Neural crest cell (in vitro differentiated cells): ENCODE data around the genes PSPC1 and ZMYM2.

- PRO-cap, result no peak
Observed at GRCh38 chr13:18609402-18609637, 572.3 kb downstream of the TUBA3C start.

DNA sequence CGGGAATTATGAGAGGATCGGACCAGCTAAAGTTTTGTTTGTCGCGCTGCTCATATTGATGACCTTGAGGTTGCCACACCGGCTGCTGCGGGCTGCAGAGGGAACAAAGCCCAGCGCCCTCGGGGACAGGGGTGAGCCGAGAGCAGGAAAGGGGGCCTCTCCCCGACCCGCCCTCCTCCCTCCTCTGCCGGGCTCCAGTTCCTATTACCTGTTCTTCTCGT, 162.7 kb upstream of the TUBA3C start:
- PRO-cap, result unidirectional peak, plus-strand start at position 76 of the sequence

GRCh38 chr13:19759034-19759538, 23.7 kb downstream of the PSPC1 start:
- PRO-cap, result no peak

DNA sequence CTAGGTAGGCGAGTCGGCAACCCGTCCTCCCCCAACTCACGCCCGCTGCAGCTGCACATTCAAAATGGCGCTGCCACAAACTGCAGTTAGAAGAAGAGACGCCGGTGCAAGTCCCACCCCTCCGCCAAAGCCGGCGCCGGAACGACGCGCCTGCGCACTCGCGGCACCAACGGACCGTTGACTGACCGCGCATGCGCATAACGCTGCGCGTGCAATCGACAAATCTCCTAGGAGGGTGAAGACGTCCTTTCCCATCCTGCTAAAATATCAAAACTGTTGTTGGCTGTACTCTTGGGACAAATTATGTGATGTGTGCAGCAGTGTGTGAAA, at the start of gene PSPC1:
PSPC1 (minus strand) TSS at position 69 of the 330 bp plus-strand sequence.
- PRO-cap, result bidirectional peak, plus-strand start at position 212 of the sequence, minus-strand start at position 66 of the sequence

- PRO-cap, result bidirectional peak, plus-strand start at chr13:19958745, minus-strand start at chr13:19958434; bidirectional peak, plus-strand start at chr13:19959024, minus-strand start at chr13:19959001
Observed at GRCh38 chr13:19958654-19959130, at the start of gene ZMYM2. Gene ZMYM2 (plus strand): TSS chr13:19958727.

- PRO-cap, result no peak
Observed at GRCh38 chr13:20127163-20127496, 33.7 kb downstream of the GJA3 start.

- PRO-cap, result bidirectional peak, plus-strand start at chr13:20127940, minus-strand start at chr13:20127855; bidirectional peak, plus-strand start at chr13:20128117, minus-strand start at chr13:20128101; bidirectional peak, plus-strand start at chr13:20128216, minus-strand start at chr13:20128191; bidirectional peak, plus-strand start at chr13:20128584, minus-strand start at chr13:20128310
Observed at GRCh38 chr13:20127497-20128671, 33.0 kb downstream of the GJA3 start.

DNA sequence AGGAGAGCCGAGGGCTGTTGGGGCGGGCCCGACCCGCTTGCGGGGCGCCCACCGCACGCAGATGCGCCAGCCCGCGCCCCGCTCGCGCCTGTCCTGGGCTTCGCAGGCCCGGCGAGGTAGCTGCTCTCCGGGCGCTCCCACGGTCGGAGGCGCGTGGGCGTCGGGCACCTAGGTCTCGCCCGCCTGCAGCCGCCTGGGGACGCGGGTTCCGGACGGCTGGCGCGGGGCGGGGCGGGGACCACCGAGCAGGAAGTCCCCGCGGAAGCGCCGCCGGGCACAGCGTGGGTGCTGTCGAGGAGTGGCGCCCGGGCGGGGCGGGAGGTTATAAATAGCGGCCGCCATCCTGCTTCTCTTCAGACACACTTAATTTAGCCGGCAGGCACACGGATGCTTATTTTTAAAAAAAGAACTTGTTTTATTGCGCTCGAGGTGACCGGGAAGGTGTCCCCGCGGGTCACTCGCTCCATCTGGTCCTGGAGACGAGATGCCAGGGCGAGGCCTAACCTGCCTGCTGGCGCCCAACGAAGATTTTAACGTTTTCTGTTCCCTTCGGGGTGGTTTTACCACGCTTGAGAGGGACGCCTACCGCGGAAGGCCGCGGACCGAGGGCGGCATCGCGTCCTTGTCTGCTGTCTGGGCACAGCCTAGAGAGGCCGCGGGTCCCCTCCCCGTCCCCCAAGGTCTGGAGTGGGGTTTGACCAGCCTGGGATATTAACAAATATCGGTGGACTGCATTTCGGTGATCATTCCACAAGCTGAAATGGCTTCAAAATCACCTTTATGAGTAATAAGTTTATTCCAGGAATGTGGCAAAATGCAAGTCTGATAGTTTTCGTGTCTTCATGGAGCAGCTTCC, 724 bp upstream of the GJA3 start:
- PRO-cap, result no peak

- PRO-cap, result no peak
Observed at GRCh38 chr13:20191600-20192469, 903 bp downstream of the GJB2 start.

GRCh38 chr13:20193839-20194532, 1.2 kb upstream of the GJB2 start:
- PRO-cap, result no peak

DNA sequence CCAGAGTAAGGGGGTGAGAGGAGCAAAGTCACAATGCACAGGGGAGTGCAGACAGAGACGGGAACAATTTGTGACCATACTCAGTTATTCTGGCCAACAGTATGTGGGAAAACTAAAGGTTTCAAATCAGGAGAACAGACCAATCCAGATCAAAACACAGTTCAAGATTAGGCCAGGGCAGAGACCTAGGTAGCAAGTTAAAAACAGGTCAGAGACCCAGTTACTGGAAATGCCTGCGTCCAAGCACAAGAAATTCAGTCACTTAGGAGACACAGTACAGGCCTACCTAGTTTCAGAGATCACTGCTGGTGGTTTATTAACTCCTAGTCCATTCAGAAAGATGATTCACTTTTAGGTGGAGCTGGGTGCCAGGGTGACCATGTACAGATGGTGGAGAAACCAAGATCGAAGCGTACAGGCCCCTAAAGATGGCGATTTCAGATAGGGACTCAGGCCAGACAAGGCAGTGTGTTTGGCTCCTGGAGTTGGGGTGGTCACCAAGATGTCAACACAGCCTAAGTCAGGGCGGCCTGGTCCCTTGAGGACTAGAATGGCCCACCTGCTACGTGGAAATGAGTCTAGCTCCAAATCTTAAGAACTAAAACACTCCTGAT, 21.9 kb downstream of the CRYL1 start:
- PRO-cap, result no peak

- PRO-cap, result no peak
Observed at GRCh38 chr13:20544554-20545162, 19.0 kb upstream of the CRYL1 start.

DNA sequence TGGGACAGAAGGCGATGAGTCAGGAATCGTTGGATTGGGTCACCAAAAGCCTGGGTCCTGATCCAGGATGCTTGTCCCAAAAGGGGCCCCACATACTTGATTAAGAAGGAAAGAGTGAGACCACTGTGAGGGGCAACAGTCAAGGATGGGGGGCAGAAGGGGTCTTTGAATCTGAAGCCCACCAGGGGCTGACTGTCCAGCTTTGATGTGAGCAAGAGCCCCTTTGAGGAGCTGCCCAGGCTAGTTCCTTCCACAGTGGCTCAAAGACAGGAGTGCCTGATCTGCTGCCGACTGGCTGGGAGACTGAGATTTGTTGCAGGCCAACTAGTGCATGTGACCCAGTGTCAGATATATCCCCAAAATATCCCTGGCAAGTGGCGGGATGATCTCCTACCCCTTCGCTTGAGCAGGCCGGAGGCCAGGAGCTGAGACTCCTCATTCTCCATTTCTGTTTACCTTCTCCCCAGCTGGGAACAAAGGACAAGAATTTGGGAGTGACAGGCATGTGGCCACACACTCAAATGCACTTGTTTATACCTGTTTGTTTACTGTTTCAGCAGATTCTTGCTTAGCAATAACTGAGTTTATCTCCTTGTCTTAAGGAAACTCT, 37.0 kb upstream of the XPO4 start:
- PRO-cap, result no peak

GRCh38 chr13:21022944-21023570, 38.3 kb downstream of the LATS2 start:
- PRO-cap, result no peak

DNA sequence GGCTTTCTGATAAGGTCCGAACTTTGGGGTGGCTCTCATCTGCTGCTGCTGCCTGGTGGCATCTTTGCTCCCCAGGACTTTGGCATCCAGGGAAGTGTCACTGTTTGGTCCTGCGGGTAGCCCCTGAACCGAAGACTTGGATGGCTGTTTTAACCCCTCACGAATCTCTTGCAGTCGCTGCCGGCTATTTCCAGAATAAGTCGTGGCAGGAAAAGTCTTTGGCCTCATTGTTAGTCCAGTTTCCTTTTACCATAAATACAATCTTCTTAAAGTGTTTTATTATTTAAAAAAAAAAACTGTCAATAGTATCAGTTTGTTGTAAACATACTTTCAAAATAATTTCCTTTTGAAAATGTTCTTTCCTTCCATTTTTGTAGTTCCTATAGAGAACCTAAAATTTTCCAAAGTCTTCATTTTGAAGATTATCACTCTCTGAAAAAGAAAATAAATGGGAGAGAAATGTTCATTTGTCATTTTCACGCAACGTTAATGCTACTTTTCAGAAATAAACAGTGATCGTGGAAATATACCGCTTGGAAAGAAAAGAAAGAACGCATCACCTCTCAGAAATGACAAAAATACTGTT, 15.5 kb downstream of the LATS2 start:
- PRO-cap, result no peak

DNA sequence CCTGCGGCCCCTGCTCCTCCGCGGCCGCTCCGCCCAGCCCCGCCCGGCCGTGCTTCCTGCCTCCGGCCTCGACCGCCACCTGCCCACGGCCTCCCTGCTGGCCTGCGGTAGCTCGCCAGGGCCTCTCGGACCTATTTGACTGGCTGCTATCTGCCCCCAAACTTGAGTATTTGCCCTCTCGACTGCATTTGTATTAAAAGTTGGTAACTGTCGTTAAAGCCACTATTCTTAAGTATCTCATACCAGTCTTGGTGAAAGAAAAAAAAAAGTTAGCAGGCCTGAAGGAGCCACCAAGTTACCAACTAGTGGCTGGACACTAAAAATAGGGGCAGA, 221 bp upstream of the LATS2 start:
- PRO-cap, result bidirectional peak, plus-strand start at position 52 of the sequence, minus-strand start outside the sequence

DNA sequence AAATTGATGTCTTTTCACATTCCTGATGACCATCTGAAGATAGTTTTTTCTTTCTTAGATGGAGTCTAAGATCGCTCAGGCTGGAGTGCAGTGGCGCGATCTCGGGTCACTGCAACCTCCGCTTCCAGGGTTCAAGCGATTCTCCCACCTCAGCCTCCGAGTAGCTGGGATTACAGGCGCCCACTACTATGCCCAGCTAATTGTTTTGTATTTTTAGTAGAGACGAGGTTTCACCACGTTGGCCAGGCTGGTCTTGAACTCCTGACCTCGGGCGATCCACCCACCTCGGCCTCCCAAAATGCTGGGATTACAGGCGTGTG, 1.4 kb downstream of the SKA3 start:
- PRO-cap, result no peak

GRCh38 chr13:21832523-21832722, 161.6 kb downstream of the FGF9 start:
- PRO-cap, result no peak

DNA sequence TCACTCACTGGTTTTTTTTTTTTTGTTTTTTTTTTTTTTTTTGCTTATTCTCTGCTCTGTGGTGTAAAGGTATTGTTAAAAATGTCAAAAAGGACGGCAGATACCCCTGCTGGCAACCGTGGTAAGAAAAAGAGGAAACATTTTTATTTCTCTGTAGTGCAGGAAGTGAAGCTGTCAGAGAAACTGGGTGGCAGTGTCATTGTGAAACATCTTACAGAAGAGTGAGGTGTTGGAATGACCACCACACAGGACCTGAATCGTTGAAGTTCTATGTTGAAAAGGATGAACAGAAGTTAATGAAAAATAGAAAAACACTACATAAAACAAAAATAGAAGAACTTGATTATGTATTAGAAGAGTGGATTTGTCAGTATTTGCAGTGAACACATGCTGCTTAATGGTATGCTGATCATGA, 346.4 kb downstream of the FGF9 start:
- PRO-cap, result no peak

DNA sequence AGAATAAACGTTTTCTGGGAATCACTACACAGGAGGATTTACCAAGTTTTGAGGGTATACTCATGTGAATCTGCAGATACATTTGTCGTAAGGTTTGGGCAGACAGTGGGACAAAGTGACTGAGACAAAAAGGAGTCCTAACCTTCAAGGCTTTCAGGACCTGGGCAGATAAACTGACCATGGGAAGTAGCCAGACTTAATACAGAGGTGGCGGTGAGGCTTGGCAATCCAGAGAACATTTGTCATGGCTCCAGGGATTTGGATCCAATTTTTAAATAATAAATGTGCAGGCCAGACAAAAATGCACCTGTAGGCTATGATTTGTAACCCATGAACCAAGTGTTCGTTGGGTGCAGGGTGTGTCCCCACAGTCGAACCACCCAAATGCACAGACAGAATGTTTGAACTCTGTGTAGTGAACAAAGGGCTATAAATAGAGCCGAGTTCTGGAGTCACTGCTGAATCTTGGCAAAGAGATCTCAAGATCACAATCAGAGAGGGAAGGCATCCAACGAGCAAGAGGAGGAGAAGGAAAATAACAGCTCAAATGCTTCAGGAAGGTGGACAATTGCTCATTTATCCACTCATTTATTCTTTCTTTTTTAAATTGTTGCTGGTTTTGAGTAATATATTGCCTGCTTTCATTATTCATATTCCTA, 547.8 kb downstream of the FGF9 start:
- PRO-cap, result no peak